HTR-8/SVneo (cell line): ENCODE measurements around a stretch of chr9.

GRCh38 chr9:129962686-129963720 lies 80.0 kb downstream of the FNBP1 start:
- RRBS: no CpG with 5 or more reads among the region's 18 CpGs

DNA sequence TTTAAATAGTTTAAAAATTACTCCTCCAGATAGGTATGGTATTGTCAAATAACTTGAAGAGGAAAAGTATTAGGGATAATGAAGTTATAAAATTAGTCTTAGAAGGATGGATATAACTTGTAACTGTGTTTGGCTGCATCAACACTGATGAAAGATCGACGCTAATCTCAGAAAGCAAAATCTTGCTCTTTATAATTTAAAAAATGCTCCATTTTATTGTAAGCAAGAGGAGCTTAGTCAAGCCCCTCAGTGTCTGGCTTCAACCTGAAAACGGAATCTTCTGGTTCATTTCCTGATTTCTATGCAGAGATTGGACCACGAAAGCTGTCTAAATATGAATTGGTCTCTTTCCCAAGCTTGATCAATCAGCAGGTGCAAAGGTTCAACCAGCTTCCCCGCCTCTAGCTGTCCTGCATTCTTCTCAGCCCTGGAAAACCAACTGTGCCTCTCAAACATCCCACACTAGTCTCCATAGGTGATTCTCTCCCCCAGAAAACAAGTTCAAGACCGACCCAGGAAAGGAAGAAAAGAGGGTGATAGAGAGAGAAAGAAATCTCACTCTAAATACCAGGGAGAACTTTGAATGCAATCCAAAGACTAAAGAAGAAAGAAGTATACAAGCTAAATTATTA lies 34.5 kb downstream of the FNBP1 start:
- RRBS: no CpG with 5 or more reads among the region's 6 CpGs

GRCh38 chr9:130031123-130031674 lies 11.8 kb downstream of the FNBP1 start:
- RRBS: no CpG with 5 or more reads among the region's 4 CpGs

GRCh38 chr9:130134965-130135790 lies 37.0 kb upstream of the NCS1 start:
- RRBS: no CpG with 5 or more reads among the region's 18 CpGs

DNA sequence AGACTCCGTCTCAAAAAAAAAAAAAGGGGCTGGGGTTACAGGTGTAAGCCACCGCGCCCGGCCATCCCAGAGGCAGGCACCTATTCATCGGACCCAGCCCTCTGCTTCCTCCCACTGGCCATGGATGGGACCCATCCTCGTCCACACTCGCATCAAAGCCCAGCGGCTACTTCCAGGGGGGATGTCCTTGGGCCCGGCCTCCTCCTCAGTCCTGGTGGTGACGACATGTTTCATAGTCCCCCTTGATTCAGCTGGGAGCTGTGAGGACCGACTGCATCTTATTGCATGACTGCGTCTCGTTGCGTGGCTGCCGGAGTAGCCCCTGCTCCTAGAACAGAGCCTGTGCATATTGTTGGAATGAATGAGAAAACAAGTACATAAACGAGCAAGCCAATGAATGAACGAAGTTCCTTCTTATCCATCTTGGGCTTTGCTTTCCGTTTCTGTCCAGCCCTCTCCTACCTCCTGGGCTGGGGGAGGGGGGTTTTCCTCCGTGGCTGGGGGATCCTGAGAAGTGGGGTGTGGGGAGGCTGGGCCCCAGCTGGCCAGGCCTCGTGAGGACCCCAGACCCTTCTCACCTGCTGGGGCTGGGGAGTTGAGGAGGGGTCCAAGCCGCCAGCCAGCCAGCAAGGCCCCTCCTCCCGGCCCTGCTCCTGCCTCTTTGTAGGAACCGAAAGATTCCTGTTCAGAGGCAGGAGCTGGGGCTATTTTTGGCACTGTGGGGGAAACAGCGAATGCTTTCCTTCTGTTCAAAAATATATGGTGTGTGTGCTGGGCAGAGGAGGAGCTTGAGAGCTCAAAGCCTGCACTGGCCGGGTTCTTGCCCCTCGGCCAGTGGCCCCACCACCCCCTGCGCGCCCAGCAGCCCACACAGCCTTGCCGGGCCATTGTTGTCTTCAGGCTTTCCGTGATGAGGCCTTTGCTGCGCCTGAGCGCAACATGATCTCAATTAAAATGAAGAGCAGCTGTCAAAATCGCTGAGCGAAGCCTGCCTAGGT lies 13.1 kb downstream of the NCS1 start:
- RRBS: 97% methylated on average over 11 of the region's 34 CpGs

DNA sequence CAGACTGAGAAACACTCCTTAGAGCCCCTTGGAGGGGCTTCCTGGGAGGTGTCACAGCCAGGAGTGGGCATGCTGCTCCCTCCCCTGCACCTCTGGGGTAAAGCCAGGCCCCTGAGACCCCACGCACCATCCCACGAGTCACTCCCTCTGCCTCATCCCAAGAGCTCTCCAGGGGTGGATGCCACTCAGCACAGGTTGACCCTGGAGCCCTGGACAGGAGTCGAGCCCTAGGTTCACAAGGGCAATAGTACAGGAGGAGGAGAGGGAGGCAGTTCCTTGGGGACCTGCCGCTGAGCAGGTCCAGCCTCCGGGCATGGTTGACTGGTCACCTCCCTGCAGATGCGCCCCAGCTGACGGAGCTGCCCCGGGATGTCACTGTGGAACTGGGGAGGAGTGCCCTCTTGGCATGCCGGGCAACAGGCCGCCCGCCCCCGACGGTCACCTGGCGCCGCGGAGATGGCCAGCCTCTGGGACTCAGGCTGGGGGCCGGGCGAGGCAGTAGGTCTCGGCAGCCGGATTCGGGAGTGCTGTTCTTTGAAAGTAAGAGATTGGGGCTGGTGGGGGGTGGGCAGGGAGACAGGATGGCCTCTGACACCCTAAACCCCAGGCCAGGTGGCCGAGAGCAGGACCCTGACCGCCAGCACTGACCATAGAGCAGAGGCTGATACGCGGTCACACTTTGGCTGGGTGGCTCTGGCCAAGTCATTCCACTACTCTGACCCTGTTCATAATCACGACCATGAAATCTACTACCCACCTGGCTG lies 53.8 kb downstream of the HMCN2 start:
- RRBS: no CpG with 5 or more reads among the region's 26 CpGs

- RRBS: no CpG with 5 or more reads among the region's 25 CpGs
These were observed 62.9 kb downstream of the HMCN2 start for GRCh38 chr9:130328193-130329146.

DNA sequence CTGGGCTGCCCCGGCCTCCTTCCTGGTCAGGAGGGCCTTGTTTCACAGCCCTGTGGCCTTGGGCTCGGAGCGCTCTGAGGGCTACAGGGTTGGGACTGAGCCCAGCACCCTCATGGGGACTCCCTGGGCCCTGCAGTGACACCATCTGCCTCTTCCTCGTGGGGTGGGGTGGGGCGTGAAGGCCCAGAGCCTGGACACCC lies 78.1 kb downstream of the HMCN2 start:
- RRBS: no CpG with 5 or more reads among the region's 5 CpGs

GRCh38 chr9:130354647-130355295 lies 89.2 kb downstream of the HMCN2 start:
- RRBS: 89% methylated on average over 2 of the region's 27 CpGs

- RRBS: 77% methylated on average over 4 of the region's 11 CpGs
These were observed 55.1 kb downstream of the ASS1 start for GRCh38 chr9:130499655-130500416.

DNA sequence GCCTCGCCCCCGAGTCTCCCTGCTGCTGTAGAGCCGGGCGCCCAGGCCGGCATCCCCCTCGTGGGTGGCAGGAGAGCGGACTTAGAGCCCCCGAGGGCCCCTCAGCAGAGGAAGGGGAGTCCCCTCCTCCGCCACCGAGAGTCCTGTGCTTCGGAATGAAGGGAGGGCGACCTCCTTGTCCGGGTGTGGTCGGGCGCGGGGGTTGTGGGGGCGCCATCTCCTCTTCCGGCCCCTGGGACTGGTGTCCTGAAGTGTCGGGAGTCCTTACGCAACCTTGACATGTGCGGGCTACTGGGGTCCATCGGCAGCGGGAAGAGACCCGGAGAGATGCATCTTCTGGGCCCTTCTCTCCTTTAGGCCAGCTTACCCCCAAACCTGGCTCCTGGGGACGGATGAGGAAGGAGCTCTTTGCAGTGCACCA lies 11.6 kb upstream of the EXOSC2 start:
- RRBS: 6% methylated on average over 15 of the region's 25 CpGs

DNA sequence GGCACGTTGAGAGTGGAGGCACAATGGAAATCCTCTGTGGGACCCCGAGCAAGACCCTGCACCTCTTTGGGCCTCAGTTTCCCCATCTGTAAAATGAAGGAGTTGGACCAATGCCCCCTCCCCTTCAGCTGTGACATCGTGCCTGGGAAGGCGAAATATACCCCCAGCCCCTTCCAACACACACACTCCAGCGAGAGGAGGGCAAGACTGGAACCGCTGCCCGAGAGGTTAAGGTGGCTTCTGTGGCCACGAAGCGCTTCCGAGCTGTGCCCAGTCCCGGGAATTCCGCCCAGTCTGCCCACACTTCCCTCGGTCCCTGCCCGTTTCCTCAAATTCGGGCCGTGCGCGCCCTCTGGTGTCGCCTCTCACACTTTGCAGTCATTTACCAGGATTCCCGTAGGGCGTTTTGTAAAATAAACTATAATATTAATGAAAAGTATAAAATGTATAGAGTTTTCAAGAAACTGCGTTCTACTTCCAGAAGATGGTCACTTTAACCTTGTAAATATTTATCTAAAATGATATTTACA lies 11.2 kb upstream of the EXOSC2 start:
- RRBS: no CpG with 5 or more reads among the region's 22 CpGs

GRCh38 chr9:130694201-130694585 lies 613 bp downstream of the EXOSC2 start:
- RRBS: no CpG with 5 or more reads among the region's 8 CpGs

DNA sequence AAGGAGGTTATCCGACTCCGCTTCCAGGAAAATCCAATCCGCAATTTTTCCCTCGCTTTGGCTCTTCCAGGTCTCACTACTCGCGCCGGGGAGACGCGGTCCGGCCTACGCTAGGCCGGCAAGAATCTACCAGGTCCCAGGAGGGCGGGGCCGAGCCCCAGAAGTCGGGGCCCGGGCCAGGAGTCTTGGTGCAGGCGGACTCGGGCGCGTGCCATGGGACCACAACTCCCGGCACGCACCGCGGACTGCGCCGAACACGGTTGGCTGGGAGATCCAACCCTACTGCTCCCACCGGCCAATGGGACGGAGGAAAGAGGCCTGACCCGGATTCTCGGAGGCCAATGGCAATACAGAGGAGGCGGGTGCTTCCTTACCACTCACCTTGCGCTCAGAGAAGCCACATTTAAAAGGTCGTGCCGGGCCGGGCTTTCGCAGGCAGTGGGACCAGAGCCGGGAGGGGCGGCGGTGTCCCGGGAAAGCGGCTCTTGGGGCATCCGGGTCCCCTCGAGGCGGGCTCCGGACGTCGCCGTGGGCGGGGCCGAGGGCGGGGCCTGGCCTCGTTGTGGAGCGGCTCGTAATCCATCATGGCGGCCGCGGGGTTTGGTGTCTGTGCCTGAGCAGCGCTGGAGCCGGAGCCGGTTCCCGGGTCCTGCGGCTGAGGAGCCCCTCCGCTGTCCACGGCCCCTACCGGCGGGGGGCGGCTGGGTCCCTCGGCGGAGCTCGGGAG lies 19.1 kb downstream of the EXOSC2 start:
- RRBS: 1% methylated on average over 41 of the region's 71 CpGs

GRCh38 chr9:130715536-130715968 lies 22.0 kb downstream of the EXOSC2 start:
- RRBS: no CpG with 5 or more reads among the region's 3 CpGs

DNA sequence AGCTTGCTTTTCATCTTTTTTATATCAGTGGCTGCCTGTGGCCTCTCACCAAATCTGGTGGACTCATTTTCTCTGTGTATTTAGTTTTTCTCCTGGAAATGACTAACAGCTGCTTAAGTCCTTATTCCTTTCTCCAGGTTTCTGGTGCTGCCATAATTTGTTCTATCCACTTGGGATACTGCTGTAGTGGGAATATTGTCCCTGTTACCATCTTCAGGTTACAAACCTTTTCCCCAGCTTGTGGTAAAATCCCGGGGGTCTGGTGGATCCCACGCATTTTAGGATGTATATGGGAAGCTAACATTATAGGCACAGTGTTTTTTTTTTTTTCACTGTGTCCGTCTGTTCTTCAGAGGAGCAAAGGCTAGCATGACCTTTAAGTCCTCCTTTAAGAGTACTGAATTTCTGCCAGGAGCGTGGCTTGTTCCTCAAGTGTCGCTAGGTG lies 38.9 kb downstream of the EXOSC2 start:
- RRBS: no CpG with 5 or more reads among the region's 5 CpGs

DNA sequence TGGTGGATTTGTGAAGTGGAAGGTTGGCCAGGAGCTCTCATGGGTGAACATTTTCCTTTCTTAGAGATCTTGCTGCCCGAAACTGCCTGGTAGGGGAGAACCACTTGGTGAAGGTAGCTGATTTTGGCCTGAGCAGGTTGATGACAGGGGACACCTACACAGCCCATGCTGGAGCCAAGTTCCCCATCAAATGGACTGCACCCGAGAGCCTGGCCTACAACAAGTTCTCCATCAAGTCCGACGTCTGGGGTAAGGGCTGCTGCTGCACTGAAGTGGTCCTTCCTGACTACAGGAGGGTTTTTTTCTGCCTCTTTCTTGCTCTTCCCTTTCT lies 21.8 kb downstream of the QRFP start:
- RRBS: no CpG with 5 or more reads among the region's 4 CpGs

GRCh38 chr9:130913044-130913750 lies 16.6 kb upstream of the QRFP start:
- RRBS: 11% methylated on average over 16 of the region's 40 CpGs

DNA sequence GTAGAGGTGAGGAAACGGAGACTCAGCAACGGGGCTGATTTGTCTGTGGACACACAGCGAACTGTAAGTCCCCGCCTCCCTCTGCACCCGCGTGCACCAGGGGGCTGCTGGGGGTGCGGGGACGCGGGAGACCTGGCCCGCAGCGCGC lies 1.0 kb downstream of the FIBCD1 start:
- RRBS: no CpG with 5 or more reads among the region's 12 CpGs

- RRBS: no CpG with 5 or more reads among the region's 9 CpGs
These were observed 13.6 kb upstream of the AIF1L start for GRCh38 chr9:131082711-131083247.